M059J (cell line): ENCODE data around the gene UGT2A3.

DNA sequence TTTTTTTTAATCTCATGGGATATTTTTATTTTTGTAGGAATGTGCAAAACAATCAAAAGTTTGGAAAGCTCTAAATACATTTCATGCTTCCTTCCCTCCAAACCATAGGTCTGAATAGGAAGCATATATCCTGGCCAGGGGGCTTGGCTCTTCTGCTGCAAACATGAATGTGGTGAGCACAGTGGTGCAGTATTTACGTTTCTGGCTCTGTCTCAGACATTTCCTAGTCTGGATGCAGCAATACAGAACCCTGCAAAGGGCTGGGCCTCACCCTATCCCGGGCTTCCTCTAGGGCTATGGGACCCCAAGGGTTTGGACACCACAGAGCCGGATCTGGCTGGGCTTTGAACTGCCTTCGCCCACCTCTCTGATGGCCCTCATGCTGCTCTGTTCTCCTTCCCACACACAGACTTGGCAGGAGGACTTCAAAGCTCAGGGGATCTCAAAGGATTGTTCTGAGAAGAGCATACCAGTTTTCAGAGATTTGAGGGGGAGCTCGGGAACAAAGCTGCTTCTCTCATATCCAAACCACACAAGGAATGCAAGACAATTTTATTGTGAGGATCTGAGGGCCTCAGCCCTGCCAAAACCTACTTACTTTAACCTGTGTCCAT lies 65.0 kb downstream of the POLR2B start:
- RAMPAGE, long total RNA = no peak

DNA sequence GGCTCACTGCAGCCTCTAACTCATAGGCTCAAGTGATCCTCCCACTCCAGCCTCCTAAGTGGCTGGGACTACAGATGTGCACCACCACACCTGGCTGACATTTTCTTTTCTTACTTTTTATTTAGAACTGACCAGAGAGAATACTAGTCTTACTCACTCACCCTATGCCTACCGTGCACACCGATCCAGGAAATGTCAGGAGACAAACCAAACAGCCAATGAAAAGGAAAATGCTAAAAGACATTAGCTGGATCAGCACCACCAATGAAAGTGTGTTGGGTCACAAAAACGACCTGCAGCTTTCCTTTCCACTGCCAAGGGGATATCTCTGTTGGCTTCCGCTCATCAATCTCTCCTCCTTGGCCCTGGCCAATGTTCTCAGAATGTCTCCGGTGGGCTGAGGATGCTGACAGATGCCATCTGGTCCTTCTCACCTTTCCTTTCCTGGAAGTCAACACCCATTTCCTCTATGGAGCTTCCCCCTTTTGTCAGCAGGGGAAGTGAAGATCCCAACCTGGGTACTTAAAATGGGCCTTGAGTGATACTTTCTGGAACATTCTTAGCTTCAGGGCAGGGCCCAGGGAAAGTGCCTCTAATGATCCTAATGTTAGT lies 29.5 kb downstream of the IGFBP7 start:
- RAMPAGE, long total RNA = no peak

- RAMPAGE, long total RNA = no peak
Observed at GRCh38 chr4:57081209-57082183, 28.7 kb downstream of the IGFBP7 start.

- RAMPAGE, long total RNA = no peak
Observed at GRCh38 chr4:57109144-57109452, 1.1 kb downstream of the IGFBP7 start.

DNA sequence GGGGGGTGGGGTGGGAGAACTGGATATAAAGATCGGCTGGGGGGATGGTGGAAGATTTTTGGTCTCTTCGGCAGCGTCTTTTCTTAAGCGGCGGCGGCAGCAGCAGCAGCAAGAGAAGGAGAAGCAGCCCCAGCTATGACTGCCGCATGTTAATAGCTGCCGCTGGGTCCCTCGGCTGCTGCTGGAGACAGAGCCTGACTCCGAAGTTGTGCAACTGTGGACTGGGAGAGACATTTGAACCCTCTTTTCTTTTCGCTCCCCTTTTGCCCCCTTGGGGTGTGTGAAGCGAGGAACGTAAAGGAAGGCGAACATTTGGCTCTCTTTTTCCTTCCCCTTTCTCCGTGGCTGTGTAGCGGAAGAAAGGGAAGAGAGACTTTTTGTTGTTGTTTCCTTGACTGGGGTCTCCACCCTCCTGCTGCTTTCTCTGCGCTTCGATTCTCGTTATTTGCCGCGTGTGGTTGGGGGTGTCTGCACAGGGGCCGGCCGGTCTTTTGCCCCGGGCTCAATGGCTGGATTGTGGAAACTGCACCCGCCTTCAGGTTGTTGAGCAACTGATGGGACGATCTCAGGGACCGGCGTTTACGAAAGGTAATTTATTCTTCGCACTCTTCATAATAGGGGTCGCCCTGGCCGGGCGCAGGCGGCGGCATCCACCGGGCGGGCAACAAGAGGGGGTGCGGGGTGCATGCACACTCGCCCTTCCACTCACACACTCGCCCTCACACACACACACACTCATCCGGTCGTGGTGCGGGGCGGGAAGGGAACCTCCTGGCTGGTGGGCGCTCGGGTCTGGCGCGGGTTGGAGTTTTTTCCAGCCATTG lies 1.3 kb downstream of the ADGRL3 start:
- RAMPAGE, long total RNA = no peak

DNA sequence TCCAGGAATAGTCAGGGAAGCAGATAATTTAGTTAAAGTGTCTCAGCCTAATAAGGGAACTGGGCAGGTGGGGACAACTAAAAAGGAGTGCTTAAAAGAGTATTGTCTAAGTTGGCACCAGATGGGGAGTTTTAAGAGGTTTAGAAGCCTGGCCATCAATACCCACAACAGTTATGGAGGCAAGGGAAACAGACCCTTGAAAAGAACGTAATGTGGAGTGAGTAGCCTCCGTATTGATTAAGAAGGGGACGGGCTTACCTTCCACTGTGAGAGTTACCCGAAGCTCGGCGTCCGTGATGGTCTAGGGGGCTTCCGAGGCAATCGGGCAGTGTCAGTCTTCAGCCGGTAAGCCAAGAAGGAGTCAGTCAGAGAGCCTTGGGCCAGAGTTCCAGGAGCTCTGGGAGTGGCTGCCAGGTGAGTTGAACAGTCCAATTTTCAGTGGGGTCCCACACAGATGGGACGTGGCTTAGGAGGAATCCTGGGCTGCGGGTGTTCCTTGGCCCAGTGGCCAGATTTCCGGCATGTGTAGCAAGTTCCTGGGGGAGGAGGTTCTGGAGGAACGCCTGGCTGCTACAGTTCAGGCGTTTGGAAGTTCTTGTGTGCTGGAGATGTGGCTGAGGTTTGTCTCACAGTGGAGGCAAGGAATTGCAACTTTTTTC lies 567.2 kb downstream of the ADGRL3 start:
- RAMPAGE, long total RNA = no peak

DNA sequence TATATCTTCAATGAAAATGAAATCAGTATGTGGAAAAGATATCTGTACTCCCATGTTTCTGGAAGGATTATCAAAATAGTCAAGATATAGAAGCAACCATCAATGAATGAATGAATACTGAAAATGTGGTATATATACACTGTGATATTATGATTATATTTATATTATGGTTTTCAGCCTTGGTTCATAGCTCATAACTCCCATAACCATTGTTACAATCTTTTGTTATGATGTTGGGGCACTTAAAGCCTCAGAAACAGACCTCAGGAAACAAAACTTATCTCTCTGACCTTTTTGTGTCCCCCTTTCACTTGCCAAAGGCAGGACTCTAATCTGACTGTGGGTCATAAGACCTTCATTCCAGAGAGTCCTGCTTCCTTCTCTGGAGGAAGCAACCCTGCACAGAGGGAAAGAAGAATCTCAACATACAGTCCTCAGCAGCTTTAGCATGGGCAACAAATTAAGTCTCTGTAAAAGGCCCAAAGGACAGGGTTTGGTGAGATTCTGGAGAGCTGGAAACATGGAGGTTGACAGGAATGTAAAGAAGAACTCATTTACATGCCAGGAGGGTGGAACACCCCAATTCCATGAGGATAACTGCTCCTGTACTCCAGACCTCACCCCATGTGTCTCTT lies 933.4 kb downstream of the ADGRL3 start:
- RAMPAGE, long total RNA = no peak

- RAMPAGE, long total RNA = no peak
Observed at GRCh38 chr4:62135565-62136141, 935.5 kb downstream of the ADGRL3 start.

DNA sequence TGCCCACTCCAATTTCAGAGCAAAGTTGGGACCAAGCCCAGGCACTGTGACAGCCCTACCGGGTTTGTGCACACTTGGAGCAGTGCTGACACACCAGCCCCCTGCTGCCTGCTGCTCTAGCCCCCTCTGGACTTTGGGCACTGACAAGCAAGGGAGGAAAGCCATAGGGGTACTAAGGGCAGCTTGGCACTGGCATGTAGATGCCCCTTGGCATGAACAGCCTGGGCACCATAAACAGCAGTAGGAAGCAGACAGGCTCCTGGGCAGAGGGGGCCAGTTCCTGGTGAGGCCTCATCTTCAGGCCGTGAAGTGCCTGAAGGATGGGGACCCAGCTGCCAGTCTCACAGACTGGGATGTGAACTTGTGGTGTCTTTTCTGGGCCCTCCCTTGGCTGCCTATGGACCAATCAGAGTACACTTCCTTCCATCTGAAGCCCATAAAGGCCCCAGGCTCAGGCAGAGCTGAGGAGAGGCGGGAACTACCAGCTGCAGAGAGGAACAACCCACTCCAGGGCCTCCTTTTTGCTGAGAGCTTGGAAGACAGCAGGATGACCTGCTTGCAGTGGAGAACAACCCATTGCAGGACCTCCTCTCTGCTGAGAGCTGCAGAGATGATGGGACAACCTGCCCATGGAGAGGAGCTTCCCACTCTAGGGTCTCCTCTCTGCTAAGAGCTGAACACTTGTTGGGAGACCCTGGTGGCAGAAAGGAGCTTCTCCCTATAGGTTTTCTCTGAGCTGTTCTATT lies 68.6 kb downstream of the TECRL start:
- RAMPAGE, long total RNA = no peak

DNA sequence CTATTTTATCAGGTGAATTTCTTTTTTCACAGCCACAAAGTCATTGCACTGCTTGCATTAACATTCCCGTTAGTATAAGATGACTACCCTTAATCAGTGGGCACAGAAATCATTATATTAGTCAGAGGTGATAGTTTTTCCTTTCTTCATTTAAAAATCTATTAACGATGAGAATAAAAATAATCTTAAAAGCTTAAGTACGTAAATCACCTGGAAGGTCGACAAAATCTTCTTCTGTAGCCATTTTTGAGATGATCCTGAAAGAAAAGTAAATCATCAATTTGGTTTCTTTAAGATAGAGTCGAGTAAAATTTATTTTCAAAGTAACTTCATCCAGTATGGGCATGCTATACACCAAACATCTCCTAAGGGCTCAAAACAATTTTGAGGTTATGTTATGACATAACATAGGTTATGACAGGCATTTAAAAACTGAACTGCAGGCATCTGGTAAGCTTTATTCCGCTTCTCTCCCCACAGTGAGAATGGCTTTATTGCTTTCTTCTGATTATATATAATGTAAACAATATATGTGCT lies 1.3 kb downstream of the CENPC start:
- RAMPAGE, long total RNA = no peak

DNA sequence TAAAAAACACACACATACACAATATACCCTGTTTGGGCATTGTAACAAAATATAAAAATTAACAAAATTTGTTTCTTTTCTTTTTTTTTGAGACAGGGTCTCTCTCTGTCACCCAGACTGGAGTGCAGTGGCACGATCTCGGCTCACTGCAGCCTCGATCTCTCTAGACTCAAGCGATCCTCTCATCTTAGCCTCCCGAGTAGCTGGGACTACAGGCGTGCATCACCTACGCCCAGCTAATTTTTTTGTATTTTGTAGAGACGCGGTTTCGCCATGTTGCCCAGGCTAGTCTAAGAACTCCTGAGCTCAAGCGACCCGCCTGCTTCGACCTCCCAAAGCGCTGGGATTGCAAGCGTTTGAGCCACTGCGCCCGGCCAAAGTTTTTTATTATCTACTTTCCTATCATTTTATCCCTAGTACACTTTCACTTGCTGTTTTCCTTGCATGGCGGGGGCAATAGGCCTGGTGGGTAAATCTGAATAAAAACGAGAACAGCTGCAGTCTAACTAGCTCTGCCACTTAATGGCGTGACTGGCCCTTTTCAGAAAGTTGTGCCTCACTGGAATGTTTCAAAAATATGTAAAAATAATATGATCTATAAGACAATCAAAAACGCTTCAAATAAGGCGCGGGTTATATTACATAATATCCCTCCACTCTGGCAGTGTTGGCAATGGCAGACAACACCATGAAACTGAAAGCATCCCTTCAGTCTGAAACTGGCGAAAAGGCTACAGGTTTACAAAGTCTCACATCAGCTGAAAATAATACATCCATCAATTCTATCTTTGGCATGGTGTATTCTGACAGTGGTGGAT lies 1.2 kb downstream of the UBA6 start:
- RAMPAGE, long total RNA = no peak

GRCh38 chr4:68328098-68328710 lies 21.7 kb downstream of the YTHDC1 start:
- RAMPAGE, long total RNA = no peak

GRCh38 chr4:68905543-68906408 lies 45.8 kb downstream of the UGT2A3 start:
- RAMPAGE, long total RNA = no peak

- RAMPAGE, long total RNA = no peak
Observed at GRCh38 chr4:68950958-68951971, at the start of gene UGT2A3. Gene UGT2A3, minus strand, starts transcription at chr4:68951804.

DNA sequence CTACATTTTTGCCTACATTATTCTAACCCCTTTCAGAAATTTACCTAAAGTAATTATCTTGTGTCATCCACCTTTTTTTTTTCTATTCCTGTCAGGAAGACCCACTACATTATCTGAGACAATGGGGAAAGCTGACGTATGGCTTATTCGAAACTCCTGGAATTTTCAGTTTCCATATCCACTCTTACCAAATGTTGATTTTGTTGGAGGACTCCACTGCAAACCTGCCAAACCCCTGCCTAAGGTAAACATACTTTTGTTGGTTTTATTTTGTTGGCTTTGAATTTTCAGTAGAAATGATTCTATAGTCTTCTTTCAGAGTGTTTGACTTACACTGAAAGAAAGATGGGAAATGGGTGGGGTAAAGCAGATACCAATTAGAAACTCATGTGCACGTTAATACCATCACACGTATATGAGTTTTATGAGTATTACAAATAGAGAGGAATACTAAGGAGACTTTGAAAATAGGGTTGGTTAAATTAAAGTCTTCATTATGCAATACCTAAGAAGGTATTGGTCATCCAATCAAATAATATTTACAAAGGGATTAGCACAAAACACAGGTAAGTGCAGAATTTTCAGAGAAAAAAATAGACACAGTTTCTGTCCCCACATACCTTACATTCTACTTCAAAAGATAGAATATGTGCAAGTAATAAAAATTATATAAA lies 2.3 kb downstream of the UGT2B7 start:
- RAMPAGE, long total RNA = no peak

GRCh38 chr4:69754956-69755658 lies 5.3 kb downstream of the SULT1B1 start:
- RAMPAGE, long total RNA = no peak

GRCh38 chr4:69767147-69767508 lies 6.7 kb upstream of the SULT1B1 start:
- RAMPAGE, long total RNA = no peak

DNA sequence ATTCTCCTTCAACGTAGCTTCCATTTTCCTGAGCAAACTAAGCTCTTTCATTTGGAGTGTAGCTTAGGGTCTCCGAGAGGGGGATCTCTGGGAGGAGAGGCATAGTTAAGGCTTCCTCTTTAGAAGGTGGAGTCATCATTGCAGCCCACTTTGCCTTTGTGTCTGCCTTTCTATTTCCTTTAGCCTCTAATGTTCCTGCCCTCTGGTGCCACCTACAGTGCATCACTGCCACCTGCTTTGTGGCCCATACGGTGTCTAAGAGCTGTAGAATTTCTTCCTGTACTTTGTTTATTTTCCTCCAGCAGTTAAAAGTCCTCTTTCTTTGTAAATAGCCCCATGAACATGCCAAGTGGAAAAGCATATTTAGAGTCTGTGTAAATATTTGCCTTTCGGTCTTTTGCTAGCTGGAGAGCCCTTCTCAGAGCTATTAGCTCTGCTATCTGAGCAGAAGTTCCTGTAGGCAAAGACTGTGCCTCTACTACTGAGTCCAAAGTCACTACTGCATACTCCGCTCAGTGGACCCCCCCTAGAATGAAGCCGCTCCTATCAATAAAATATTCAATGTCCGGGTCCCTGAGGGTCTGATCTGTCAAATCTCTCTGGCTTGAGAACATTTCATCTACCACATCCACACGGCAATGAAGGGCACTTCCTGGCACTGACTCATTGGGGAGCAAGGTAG lies 36.5 kb downstream of the SULT1E1 start:
- RAMPAGE, long total RNA = no peak

DNA sequence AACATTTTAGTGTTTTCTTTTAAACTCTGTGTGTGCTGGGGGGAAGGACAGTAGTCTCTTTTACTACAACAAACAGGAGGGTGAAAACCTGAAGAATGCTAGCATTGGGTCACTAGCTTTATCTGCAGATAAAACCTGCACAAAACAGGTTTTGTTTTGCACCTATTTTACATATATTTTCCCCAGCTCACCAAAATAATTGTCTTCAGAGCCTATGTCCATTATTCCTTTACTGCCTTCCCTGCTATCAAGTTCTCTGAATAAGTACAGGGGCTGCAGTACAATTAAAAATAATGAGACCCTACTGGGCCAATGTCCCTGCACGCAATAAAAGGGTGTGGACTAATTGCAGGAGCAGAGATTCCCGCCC lies 273 bp upstream of the AMBN start:
- RAMPAGE, long total RNA = no peak

GRCh38 chr4:70705220-70705494 lies 16.6 kb upstream of the RUFY3 start:
- RAMPAGE, long total RNA = no peak